GM23338 (cell line): ENCODE data around the gene CRADD.

DNA sequence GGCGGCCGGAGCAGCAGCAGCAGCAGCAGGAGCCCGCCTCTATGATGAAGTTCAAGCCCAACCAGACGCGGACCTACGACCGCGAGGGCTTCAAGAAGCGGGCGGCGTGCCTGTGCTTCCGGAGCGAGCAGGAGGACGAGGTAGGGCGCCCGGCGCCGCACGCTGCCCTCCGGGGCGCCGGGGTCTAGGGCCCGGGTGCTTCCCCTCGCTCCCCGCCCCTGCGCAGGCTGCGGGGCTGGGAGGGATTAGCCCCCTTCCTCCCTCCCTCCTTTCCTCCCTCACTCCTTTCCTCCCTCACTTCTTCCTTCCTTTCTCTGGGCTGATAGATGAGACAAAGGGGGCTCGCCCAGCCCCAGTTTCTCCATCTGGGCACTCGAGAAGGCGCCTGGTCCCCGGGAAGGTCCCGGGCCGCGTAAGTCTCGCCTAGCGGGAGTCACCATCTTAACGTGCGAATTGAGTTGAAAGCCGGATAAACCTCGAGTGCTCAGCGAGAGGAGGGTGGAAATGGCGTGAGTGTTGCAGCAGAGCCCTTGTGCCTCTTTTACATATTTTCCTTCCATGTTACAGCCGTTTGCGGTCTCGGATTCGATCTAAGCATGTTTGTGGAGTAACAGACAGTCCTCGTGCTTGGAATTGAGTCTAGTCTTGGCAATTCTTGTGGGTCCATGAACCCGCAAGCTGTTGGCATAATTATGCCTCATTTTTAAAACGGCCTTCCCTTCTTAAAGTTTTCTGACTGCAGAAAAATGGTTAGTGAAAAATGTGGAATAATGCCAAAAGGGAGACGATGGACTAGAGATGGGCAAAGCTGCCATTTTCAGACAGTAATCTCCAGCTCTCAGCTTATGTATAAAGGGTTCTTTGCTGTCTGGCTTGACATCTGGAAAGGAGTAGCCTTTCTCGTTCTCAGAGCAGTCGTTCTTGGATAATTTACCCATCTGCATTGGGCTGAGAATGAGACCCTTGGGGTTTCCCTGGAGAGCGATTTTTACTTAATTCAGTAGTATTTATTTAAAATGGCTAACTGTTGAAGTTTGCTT is 877 bp downstream of the NUDT4 start:
- PRO-cap: bidirectional peak, plus-strand start at position 117 of the sequence, minus-strand start outside the sequence; bidirectional peak, plus-strand start at position 470 of the sequence, minus-strand start at position 411 of the sequence
- RAMPAGE, long total RNA: no peak

DNA sequence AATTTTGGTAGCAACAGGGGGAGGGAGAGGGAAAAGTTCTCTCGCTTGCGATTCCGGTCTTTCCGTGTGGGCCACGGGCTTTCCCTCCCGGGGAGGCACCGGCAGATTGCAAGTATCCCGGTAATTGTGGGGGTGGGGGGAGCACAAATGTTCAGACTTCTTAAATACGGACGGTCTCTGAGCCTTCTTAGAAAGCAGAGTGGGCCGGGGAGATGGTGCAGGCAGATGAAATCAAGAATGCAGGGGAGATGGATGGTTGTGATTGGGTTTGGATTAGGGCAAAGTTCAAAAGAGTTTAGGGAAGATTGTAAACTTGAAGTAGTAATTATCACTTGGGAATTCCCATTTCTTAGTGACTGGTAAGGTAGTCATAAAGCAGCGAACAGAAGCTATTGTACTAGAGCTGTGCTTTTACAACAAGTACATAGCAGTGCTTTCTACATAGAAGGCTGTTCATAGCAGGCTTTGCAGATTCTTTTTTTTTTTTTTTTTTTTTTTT is 1.3 kb downstream of the SOCS2 start:
- PRO-cap: no peak
- RAMPAGE, long total RNA: no peak

GRCh38 chr12:93595327-93595903 is 22.9 kb downstream of the SOCS2 start:
- PRO-cap: no peak
- RAMPAGE, long total RNA: no peak

- PRO-cap: no peak
- RAMPAGE, long total RNA: no peak
These were observed 49.9 kb downstream of the SOCS2 start for GRCh38 chr12:93622366-93622866.

- PRO-cap: bidirectional peak, plus-strand start at chr12:93677378, minus-strand start at chr12:93677314; bidirectional peak, plus-strand start at chr12:93677571, minus-strand start at chr12:93677716; bidirectional peak, plus-strand start at chr12:93677960, minus-strand start at chr12:93677939
- RAMPAGE, long total RNA: no peak
These were observed at the start of gene CRADD for GRCh38 chr12:93677011-93678189. CRADD (plus strand) TSS chr12:93677375.

GRCh38 chr12:93691754-93692465 is 14.7 kb downstream of the CRADD start:
- PRO-cap: no peak
- RAMPAGE, long total RNA: no peak

DNA sequence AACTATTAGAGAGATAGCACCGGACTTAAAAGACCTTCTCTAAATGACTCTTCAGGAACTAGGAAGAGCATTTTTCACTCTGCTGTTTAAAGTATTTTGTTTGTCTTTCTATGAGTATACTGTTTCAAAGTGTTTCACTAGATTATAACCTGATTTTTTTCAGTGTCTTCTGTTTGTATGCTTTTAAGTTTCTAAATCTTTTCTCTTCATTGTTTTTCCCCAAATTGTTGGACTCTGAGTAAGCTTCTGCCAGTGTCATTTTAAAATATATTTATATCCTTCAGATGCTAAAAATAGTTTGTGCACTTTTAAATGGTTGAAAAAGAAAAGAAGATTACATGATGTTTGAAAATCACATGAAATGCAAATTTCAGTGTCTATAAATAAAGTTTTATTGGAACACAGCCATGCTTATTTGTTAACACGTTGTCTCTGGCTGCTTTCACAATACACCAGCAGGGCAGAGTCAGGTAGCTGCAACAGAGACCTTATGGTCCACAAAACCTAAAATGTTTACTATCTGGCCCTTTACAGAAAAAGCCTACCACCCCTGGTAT is 21.4 kb downstream of the CRADD start:
- PRO-cap: unidirectional peak, plus-strand start at position 445 of the sequence
- RAMPAGE, long total RNA: no peak

- PRO-cap: no peak
- RAMPAGE, long total RNA: no peak
These were observed 27.8 kb downstream of the CRADD start for GRCh38 chr12:93704944-93705417.

- PRO-cap: no peak
- RAMPAGE, long total RNA: no peak
These were observed 37.3 kb downstream of the CRADD start for GRCh38 chr12:93714407-93715015.

GRCh38 chr12:93729910-93730501 is 52.8 kb downstream of the CRADD start:
- PRO-cap: no peak
- RAMPAGE, long total RNA: no peak

DNA sequence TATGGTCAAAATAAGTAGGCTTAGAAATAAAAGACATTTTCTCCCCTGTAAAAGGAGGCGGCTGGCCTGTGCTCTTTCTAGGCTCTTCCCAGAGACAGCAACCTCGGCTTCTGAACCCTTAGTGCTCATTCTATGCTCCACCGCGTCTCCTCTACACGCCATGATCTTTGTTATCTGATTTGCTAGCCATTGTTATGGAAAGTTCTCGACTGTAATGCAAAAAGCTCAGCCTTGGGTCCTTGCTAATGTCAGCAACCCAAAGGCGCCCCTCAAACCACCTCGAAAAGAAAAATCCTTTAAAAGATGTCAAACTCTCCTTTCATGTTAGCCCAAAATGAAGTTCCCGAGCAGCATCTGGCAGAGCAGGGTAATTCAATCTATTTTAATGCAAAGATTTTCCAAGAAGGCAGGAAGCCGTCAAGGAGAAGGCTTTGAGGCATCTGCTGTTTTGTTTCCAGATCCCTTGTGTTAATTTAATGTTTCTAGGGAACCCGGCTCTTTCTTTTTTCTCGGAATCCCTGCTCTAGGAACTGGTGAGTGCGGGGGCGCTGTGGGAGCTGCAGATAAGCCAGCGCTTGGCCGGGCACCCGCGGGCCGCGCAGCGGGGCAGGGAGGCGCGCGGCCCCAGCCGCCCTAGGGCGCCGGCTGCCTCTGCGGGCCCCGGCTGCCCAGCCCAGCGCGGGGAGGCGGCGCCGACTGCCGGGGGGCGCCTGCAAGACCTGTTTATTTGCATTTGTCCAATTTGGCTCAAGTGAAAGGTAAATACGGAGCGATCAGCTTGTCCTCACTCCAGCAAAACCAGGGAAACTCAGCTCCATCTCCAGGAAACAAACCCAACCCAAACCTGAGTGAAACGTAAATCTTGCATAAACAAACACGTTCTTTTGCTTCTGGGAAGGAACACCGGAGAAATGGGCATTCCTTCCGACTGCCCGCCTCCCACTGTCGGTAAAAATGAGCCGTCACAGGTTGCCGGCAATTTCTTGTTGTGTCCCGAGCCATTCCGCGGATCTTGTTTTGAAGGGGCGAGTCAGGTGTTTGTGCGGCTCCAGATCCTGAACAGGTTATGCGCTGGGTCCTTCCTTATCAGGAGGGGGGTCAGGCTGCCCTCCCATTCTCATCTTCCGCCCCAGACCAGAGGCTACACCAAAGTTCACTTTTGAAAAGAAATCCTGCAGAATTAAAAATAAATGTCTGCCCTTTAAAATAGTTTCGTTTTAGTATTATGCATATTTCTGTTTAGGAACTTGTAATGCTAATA is 65.1 kb downstream of the CRADD start:
- PRO-cap: bidirectional peak, plus-strand start at position 128 of the sequence, minus-strand start at position 123 of the sequence; bidirectional peak, plus-strand start at position 562 of the sequence, minus-strand start at position 647 of the sequence; bidirectional peak, plus-strand start at position 1,001 of the sequence, minus-strand start at position 1,019 of the sequence
- RAMPAGE, long total RNA: no peak

GRCh38 chr12:93766674-93767487 is 89.7 kb downstream of the CRADD start:
- PRO-cap: no peak
- RAMPAGE, long total RNA: no peak

DNA sequence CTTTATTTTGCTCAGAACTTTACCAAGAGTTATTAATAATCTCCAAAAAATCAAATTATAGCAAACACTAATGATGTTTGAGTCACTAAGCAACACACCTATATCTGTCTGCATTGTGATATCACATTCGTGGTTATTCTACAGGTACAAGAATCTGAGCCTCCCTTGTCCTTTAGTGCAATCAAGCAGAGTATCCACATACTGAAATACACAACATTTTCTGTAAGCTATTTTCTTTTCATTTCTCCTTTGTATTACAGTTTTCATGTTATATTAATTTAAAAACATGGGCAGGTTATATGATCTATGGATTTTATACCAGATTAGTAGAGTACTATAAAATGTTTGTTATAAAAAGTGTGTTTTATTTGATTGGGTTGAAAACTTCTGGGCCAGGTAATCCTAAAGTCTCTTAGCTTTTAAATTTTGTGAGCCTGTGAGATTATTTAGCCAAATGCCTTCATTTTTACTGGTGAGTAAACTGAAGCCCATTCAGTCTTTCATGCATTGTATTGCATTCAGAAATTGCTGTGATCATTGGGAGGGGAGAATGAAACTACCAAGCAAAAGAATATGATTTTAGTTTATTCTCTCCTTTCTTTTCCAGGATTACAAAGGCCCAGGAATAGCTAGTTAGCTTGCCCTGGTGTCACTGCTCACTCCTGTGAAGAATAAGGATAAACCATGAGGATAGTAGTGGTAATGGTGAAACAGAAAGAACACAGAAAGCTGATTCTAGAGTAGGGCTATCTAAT is 138.3 kb downstream of the CRADD start:
- PRO-cap: no peak
- RAMPAGE, long total RNA: no peak

DNA sequence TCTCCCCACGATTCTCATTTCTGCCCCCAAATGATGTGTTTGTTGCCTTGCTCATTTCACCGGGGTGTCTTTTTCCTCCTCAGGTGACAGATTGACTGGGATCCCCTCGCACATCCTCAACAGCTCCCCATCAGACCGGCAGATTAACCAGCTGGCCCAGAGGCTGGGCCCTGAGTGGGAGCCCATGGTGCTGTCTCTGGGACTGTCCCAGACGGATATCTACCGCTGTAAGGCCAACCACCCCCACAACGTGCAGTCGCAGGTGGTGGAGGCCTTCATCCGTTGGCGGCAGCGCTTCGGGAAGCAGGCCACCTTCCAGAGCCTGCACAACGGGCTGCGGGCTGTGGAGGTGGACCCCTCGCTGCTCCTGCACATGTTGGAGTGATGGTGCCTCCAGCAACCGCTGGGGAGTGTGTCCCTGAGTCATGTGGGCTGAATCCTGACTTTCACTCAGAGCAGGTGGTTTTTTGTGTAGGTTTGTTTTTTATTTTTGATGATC is 172.8 kb downstream of the CRADD start:
- PRO-cap: no peak
- RAMPAGE, long total RNA: no peak

GRCh38 chr12:94186819-94187349 is 38.5 kb downstream of the PLXNC1 start:
- PRO-cap: no peak
- RAMPAGE, long total RNA: no peak

DNA sequence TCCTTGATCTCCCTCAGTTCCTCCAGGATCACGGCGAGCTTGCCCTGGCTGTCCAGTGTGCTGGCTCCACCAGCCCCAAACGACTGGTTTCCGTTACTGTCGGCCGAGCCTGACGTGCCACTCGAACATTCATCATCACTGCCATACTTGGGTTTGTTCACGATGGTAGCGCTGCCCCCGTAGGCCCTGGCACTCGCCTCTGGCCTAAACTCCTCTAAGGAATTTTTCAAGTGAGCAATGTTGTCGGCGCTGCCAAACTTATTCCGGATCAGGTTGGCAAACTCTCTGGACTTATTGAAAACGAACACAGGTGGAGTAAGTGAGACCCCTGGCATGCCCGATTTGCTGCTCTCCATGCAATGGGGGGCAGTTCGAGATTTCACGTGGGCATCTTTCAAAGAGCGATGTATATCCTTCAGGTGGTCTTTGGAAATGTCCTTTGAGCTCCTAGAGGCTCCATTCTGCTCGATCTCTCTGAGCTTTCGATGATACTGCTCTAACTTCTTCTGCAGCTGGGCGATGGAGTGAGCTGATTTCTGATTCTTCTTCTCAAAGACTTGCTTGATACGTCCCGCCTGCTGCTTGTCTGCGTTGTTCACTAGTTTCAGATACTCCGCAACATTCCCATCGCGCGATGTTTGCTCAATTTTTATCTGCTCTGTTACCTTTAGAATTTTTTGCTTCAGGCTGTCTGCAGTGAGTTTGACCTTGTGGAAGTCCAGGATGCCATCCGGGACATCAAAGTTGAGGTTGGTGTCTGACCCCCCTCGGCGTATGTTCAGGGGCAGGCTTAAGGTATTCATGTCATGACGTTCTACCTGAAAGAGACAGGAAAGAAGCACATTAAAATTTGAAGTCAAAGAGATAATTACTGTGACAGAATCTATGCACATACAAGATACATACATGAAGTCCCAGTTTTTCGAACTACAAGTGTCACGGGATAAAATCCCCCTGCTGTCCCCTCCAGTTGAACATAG is 68.3 kb downstream of the TMCC3 start:
- PRO-cap: no peak
- RAMPAGE, long total RNA: no peak

GRCh38 chr12:94615001-94615807 is 35.2 kb downstream of the TMCC3 start:
- PRO-cap: no peak
- RAMPAGE, long total RNA: no peak

DNA sequence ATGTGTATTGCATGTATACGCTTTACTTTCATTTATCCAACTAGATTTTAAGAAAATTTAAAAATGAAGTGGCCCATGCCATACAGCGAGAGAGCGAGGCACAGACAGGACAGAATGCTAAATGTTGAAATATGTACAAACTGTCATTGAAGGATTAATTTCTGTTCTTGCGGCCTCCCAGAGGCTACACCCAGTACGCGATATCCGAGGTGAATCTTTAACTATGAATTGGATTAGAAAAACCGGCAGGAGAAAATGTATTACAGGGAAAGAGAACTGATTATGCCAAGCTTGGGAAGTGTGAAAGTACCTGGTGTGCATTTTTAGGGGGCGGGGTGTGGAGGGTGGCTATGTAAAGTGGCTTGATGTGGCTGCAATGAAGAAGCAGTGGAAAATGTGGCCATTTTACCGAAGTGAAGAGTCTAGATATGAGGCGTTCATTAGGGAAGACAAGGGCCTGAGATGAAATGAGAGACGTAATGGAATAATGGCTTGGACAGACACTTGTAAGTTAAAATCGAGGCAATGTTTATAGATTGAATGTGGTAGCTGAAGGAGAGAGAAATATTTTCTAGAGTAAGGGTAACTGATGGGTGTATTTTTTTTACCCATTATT is 1.1 kb downstream of the VEZT start:
- PRO-cap: bidirectional peak, plus-strand start at position 69 of the sequence, minus-strand start outside the sequence; bidirectional peak, plus-strand start at position 403 of the sequence, minus-strand start at position 284 of the sequence
- RAMPAGE, long total RNA: no peak

- PRO-cap: bidirectional peak, plus-strand start at chr12:95547786, minus-strand start at chr12:95547622
- RAMPAGE, long total RNA: no peak
These were observed 3.7 kb downstream of the USP44 start for GRCh38 chr12:95547410-95548073.

- PRO-cap: no peak
- RAMPAGE, long total RNA: no peak
These were observed 73.3 kb upstream of the USP44 start for GRCh38 chr12:95624539-95624931.